ENCODE measurements around a stretch of chr2.

DNA sequence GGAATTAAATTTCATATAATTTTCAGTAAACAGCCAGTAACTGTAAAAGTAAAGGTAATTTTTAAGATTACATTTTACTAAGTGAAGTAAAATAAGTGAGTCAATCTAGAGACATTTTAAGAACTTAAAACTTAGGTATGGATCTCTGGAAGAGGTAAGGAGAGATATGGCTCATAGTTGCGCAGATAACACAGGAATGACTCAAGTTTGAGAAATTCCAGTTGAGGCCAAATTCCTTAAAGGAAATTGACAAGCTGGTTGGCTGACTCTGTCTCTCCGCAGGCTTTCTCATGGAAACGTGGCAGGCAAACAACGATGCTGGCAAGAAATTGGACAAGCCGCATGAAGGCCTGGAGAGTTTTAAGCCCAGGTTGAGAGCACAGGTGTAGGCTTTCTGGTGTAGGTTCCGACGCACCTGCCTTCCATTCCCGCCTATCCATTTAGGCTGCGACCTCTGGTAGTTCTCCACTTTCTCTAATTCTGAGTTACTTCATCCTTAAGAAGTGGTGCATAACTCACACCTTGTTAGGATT is 698 bp upstream of the DAW1 start:
- RRBS: no CpG with 5 or more reads among the region's 9 CpGs

GRCh38 chr2:228568045-228568653 is 386.7 kb upstream of the SPHKAP start:
- RRBS: no CpG with 5 or more reads among the region's 28 CpGs

DNA sequence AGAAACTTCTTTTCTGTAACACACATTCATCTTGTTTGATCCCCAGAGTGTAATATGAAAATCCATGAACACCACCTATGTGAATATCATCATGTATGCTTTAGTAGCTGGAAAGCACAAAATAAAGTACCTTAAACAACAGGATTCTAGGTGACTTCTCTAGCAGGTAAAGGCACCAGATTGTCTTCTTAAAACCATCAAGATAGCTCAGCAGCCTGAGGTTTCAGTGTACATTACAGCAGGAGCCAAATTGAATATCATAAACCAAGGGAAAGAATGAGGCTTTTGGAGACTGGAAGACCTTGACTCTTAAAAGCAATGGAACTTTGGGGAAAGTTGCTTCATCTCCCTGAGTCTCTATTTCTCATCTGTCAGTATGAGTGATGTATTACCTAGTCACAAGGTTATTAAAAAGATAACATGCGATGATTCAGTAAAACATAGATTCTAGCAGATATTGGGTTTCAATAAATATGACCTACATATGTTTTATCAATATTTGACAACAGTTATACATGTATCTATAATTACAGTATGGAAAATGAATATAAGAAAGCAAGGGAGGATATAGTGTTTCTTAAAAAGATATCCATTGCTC is 429.7 kb upstream of the SPHKAP start:
- RRBS: no CpG with 5 or more reads among the region's 1 CpG

GRCh38 chr2:229035331-229035944 is 235.6 kb downstream of the PID1 start:
- RRBS: no CpG with 5 or more reads among the region's 2 CpGs

GRCh38 chr2:229125642-229126146 is 145.4 kb downstream of the PID1 start:
- RRBS: no CpG with 5 or more reads among the region's 5 CpGs

GRCh38 chr2:229159937-229160333 is 111.2 kb downstream of the PID1 start:
- RRBS: no CpG with 5 or more reads among the region's 4 CpGs

DNA sequence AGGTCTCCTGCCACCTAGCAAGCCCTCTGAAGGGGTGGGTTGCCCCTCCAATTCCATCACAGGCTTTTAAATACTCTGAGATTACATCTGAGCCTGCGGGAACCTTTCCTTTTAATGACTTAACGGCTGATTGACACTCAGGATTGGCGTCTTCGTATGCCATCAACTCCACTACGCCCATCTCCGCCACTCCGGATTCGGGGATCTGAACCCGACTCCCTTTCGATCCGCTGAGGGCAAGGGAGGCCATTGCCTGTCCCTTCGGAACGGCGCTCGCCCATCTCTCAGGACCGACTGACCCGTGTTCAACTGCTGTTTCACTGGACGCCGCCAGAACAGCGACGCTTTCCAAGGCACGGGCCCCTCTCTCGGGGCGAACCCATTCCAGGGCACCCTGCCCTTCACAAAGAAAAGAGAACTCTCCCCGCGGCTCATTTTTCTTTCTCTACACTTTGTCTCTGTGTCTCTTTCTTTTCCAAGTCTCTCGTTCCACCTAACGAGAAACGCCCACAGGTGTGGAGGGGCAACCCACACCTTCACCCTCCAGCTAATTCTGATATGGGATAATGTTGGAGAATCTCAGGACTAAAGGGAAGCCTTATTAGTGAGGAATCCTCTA is 90.4 kb downstream of the PID1 start:
- RRBS: no CpG with 5 or more reads among the region's 29 CpGs

DNA sequence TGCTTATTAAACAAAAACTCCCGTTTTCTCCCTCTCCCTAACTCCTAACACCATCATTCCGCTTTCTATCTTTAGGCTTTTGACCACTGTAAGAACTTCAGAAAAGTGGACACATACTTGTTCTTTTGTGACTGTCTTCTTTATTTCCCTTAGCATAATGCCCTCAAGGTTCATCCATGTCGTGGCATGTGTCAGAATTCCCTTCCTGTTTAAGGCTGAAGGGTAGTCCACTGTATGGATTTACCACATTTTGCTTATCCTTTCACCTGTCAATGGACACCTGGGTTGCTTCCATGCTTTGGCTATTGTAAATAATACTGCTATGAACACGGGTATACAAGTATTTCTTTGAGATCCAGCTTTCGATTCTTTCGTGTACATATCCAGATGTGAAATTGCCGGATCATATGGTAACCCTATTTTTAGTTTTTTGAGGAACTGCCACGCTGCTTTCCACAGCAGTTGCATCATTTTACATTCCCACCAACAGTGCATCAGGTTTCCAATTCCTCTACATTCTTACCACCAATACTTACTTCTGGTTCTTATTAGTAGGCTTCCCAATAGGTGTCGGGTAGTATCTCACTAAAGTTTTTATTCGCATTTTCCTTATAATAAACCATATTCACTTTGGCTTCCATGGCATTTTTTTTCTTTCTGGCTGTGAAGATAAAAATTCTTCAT is 69.7 kb downstream of the PID1 start:
- RRBS: no CpG with 5 or more reads among the region's 10 CpGs

DNA sequence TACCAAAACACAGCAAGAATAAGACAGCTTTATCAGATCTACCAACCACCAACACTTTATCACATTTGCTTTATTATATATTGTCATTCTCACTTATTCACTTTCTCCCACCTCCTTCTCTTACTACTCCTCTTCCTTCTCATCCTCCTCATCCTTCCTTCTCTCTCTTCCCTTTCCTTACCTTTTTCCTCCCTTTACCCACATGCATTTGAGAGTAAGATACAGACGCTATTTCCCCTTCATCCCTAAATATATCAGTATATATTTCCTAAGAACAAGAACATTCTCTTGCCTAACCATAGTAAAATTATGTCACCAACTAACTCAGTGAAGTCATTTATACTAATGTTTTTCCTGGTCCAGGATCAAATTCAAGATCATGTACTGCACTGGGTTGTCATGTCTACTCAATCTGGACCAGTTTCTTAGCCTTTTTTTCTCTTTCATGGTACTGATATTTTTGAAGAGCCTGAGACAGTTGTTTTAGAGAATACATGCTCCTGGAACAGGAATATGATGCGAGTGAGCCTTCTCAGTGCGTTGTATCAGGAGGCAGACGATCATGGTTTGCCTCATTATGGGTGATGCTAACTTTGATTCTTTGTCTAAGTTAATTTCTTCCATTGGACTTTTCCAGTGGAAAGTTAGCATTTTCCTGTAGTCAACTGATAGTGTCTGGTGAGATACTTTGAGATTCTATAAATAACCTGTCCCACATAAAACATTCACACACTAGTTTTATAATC is 23.1 kb downstream of the PID1 start:
- RRBS: no CpG with 5 or more reads among the region's 4 CpGs

GRCh38 chr2:229255705-229256462 is 15.2 kb downstream of the PID1 start:
- RRBS: no CpG with 5 or more reads among the region's 7 CpGs

DNA sequence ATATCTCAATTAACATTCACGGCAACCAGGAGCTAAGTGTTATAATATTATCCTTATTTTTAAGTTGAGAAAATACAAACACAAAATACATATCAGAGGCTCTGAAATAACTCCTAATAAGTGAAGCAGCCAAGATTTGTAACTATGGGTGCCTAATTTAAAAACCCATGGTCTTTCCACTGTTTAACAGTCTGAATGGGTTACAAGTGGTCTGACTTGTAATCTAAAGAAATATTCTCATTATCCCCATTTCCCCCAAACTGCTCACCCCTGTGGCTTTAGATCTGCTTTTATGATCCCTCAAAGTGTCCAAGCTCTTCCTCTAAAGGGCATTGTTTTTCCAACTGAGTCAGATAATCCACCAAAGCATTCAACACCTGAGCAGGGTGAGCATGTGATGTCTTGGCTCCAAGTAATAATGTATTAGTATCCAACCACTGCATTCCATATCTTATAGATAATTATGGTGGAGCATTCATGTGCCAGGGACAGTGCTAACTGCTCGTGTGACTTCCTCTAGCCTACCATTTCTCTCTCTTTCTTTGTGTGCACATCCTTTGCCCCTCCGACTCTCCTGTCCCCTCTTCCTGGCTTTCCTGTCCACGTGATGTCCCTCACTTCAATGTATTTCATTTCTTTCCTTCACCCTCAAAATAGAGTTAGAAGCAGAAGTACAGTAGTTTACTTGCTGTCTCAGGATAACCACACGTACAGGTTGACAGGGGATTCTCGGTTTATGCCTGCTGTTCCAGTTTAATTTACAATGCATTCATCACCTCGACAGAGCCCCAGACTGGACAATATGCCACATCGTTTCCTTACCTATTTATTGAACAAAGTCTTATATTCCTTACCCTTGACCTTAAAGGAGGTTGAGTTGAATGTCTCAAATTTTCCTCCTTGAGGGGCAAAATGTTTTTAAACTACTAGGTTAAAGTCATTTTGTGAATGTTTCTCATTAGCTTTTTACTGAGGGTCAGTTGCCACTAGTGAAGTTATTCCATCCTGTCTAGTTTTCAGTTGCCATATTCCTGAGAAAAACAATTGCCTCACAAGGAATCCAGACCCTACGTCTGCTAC is 13.9 kb downstream of the PID1 start:
- RRBS: no CpG with 5 or more reads among the region's 9 CpGs

DNA sequence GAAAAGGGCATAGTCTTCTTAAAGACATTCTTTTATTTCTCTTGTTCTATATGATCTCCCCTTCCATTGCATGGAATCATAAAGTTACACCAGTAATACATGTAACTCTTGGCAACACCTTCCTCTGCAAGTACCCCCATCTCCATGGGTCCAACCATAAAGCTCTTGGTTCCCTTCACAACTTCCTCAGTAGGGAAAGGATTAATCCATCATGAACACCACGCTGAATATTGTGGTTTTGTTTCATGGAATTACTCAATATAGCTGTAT is 29.6 kb upstream of the PID1 start:
- RRBS: no CpG with 5 or more reads among the region's 1 CpG

DNA sequence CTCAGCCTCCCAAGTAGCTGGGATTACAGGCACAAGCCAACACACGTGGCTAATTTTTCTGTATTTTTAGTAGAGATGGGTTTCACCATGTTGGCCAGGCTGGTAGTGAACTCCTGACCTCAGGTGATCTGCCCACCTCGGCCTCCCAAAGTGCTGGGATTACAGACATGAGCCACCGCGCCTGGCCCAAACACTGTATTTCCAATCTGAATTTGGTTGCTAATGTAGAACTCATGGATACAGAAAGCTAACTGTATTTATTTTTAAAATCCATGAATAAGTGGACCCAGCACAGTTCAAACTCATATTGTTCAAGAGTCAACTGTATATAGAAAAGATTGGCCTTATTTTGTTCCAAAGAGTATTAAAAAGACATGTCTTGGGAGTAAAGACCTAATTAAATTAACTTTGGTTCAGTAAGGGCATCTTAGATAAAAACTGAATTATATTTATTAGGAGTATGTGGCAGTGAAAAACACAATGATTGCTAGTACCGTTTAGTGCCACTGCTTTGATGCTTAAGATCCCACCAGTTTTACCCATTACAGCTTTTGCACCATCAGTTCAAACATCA is 101.0 kb downstream of the TRIP12 start:
- RRBS: no CpG with 5 or more reads among the region's 5 CpGs

- RRBS: no CpG with 5 or more reads among the region's 25 CpGs
Observed at GRCh38 chr2:229920174-229920850, 1.5 kb downstream of the TRIP12 start.

GRCh38 chr2:229922673-229923500 is 584 bp downstream of the FBXO36 start:
- RRBS: 2% methylated on average over 26 of the region's 47 CpGs

DNA sequence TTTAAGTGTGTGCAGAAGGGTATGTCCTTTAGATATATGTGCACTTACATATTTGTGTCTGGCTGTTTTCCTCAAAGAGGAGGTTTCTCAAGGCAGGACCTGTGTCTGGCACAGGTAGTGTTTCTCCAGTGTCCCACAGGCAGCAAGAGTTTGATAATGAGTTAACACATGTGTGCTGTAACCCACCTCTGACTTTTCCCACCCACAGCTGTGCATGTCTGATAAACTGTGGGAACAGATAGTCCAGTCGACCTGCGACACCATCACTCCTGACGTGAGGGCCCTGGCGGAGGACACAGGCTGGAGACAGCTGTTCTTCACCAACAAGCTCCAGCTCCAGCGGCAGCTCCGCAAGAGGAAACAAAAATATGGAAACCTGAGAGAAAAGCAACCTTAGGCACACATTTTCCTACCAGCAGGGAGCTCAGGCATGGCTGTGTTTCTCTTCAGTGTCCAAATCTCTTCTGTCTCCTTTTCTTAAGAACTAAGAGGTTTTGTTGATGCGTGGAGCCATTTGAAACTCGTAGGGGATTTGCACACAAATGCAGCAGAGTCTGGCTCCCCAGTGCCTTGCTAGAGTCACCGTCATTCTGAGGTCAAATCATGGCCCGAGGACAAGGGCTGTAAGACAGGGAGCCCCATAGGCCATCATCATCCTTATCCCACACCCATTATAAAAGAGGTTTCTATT is 58.1 kb downstream of the SLC16A14 start:
- RRBS: no CpG with 5 or more reads among the region's 10 CpGs

GRCh38 chr2:230227342-230227654 is 1.8 kb downstream of the SP140 start:
- RRBS: no CpG with 5 or more reads among the region's 3 CpGs

DNA sequence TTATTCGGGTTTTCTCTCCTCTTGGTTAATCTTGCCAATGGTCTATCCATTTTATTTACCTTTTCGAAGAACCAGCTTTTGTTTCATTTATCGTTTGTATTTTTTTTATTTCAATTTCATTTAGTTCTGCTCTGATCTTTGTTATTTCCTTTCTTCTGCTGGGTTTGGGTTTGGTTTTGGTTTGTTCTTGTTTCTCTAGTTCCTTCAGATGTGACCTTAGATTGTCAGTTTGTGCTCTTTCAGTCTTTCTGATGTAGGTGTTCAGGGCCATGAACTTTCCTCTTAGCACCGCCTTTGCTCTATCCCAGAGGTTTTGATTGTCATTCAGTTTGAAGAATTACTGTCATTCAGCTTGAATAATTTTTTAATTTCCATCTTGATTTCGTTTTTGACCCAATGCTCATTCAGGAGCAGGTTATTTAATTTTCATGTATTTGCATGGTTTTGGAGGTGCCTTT is 36.8 kb downstream of the SP140 start:
- RRBS: no CpG with 5 or more reads among the region's 5 CpGs

DNA sequence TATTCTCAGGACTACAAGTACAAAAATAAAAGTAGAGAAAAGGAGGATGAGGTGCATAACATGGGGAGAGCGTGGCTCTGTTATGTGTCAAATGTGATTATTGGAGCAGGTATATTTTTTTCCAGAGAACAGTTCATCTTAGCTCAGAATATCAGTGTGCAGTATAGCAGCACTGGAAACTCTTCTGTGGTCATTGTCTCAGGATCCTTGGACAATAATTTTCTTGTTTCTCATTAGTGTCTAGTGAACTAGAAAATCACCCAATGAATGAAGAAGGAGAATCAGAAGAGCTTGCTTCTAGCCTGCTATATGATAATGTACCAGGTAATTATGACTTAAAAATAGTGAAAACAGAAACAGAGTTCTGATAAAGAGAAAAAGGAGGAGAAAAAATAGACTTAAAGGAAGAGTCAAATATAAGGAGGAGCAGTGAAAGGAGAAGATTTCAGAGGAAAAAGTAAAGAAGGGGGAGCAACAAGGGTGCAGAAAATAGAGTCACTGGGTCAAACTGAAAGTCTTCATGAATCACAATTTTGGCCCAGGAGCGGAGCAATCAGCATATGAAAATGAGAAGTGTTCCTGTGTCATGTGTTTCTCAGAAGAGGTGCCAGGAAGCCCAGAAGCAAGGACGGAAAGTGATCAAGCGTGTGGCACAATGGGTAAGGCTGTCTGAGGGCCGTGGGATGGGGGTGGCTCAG is 43.9 kb downstream of the SP140 start:
- RRBS: no CpG with 5 or more reads among the region's 5 CpGs

DNA sequence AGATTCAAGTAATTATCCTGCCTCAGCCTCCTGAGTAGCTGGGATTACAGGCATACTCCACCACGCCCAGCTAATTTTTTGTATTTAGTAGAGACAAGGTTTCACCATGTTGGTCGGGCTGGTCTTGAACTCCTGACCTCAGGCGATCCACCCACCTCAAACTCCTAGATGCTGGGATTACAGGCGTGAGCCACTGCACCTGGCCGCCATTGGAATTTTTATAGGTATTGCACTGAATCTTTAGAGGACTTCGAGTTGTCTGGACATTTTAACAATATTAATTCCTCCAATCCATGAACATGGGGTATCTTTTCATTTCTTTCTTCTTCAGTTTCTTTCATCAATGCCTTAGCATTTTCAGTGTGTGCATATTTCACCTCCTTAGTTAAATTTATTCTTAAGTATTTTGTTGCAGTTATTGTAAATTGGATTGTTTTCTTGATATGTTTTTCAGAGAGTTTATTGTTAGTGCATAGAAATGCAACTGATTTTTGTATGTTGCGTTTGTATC is 36.3 kb downstream of the SP100 start:
- RRBS: no CpG with 5 or more reads among the region's 7 CpGs